Mesenchymal stem cell of Wharton's jelly (primary cell): ENCODE measurements around a stretch of chr1.

GRCh38 chr1:39105716-39106339 lies 79.7 kb downstream of the NDUFS5 start:
- CAGE, long polyA plus RNA = no peak

DNA sequence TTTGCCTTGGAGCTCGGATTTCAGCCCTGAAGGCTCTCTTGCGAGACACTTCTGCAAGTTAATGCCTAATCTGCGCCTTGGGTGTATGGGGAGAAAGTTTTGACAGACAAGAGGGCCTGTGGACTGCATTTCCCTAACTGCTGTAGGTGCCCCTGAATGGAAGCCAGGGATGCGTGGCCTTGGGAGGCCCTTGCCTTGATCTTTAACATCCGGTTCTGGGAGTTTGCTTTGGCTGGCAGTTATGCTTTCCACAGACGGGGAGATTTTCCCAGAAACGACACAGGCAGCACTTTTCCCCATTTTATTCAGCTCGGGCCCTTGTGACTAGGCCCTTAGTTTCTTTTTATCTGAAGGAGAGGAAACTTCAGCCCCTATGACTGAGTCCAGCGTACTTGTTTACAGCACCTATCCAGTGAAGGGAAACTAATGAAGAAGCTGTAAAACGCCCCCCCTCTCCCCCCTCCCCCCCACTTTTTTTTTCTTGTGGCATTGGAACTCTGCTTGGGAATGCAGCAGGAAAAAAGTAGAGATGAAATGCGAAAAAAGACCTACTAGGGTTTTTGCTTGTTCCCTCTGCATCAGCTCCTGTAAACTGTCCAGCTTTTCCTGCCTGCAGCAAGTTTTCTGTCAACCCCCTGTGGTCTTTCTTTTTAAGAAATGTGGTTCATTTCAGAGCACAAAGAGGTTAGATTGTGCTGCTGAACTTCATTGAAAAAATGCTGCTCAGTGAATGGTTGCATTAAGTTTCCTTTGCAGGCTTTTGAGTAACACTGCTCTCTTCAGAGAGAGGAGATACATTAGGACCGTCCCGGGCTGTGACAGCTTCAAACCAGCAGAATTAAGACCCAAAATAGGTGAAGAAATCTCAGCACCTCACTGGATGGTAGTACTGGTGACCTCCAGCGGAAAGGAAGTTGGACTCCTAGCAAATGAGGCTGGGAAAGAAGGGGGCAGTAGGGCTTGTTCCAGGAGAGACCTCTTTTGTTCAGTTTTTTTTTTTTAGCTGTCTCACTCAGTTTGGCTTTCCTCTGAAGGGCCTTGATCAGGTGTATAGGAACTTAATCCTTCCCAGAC lies 80.5 kb downstream of the NDUFS5 start:
- CAGE, long polyA plus RNA = no peak

DNA sequence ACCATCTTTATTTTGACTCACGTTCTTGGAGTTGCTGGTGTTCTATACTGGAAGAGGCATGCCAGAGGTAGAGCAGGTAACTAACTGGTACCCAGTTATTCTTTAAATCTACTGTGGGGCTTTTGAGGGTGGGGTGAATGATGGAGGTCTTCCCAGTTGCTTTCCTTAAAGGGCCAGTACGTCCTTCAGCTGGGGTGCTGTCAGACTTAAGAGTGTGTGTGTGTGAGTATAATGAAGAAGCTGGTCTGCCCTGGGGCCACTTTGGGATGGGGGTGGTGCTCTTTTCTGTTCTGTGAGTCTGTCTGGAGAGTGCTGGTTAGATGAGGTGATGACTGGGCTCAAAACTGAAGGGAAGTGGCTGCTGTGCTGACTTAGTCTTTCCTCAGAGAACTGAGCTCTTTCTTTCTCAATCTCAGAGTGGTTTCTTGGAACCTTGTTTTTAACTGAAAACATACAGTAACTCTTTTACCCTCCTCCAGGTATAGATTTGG lies 606 bp downstream of the MACF1 start:
- CAGE, long polyA plus RNA = no peak

- CAGE, long polyA plus RNA = no peak
Observed at GRCh38 chr1:39213938-39215009, 9.8 kb downstream of the MACF1 start.

DNA sequence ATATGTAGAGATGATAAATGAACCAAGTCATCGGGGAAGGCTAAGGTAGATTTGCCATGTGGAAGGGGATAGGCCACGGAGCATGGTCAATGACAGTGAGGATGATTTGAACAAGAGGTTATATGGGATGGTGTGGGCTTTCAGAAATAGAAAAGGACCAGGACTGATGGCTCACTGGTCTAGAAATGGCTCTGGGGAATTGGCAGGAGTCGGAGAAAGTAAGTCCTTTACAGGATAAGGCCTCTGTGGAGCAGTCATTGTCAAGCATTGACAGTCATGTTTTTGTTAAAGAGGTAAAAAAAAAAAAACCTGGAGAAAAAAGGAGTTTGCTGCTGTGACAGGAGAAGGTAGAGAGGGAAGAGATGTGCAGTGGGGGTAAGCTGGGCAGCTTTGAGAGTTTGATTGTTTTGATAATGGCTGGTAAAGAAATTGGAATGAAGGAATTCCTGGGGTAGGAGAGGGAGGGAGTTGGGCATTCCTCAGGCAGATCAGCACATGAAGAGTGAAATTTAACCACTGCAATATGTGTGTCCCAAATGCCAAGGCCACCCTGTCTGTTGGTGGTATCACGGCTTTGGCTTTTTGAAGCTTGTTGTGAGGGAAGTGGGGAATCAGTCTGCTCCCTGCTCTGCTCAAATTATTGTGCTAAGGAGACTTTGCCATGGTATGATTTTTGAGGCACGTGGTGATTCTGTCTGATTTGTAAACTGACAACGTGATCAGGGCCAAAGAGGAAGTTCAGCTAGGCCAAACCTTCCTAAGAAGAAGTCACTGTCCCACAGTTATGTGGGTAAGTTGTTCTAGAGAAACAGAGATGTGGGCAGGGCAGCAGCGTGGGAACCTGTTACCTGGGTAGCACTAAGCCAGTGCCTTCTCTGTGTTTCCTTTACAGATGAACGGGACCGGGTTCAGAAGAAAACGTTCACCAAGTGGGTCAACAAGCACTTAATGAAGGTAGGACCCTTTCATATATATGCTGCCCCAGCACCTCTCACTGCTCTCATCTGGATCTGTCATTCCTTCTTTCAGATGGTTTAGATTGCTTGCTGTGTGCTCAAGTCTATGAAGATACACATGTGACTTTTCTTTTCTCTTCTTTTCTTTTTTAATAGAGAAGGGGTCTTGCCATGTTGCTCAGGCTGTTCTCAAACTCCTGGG lies 26.2 kb downstream of the MACF1 start:
- CAGE, long polyA plus RNA = no peak

GRCh38 chr1:39350656-39351140 lies 140.7 kb upstream of the BMP8A start:
- CAGE, long polyA plus RNA = no peak

- CAGE, long polyA plus RNA = no peak
Observed at GRCh38 chr1:39367934-39368637, 123.3 kb upstream of the BMP8A start.

GRCh38 chr1:39393272-39393960 lies 98.0 kb upstream of the BMP8A start:
- CAGE, long polyA plus RNA = no peak

DNA sequence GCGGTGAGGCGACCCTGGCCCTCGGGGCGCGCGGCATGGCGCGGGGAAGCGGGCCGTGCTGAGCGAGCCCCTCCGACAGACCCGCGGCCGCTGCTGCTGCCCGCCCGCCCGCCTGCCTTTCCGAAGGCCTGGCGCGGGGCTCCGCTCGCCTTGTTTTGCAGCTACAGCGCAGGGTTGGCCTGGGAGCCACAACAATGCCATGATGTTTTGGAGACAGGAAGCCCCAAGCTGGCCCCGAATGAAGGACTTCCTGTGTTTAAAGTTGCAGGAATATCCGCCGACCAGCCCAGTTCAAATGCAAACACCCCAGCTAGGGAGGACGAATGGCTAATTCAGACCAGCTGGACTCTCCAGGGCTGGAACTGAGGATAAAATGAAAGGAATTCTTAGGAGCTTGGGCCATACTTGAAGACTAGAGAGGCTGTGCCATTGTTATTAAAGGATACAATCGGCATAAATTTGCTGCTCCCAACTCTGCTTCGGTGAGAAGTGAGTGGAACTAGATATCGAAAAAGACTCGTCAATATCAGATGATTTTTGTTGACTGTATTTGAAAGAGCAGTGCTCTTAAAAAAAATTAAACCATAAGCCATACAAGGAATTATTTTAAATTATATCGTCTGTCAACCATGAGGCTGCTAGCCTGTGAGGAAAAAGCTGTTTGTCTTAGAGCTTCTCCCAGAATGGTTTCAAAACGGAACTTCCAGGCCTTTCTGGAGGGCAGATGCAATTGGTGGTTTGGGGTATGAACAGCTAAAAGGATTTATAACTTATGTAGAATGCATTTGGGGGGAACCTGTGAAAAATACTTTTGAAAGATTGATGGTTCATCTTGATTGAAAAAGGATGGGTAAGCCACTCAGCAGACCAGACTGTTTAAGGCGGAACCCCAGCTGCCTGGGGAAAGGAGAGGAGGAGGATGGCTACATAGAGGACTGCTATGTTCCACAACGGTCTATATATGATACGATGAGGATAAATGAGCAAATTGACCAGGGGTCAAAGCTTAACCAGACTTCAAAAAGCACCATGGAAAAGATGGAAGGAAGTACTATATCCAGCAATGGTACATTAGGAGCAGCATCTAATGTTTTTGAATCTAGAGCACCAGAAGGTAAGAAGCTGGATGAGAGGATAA lies 81.6 kb upstream of the BMP8A start:
- CAGE, long polyA plus RNA = no peak

DNA sequence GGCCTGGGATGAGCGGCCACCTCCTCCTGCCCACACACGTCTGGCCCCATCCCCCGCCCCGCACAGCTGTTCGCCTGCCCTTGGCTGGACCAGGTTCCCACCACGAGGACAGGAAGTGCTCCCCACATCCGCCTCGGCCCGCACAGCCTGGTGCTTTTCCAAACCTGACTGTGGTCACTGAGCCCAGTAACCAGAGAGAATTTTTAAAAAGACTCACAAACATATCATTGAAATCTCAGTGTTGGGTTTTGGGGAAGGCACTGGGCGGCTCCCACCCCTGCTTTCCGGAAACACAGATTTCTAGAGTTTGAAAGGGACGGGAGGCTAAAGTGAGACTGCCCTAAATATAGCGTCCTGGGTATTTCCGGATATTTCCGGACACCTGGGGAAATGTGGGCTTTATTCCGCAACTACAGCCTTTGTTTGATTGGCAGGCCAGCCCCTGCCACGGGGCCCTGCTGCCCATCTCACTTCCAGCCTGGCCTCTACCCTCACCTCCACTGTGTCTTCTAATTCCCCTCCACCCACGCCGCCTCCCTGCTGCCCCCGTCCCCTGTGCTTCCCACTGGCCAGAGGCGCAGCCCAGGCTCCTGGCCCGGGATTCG lies 18.2 kb downstream of the BMP8A start:
- CAGE, long polyA plus RNA = no peak

GRCh38 chr1:39572132-39573079 lies 4.2 kb downstream of the PABPC4 start:
- CAGE, long polyA plus RNA = no peak

GRCh38 chr1:39671315-39671932 lies 483 bp downstream of the NT5C1A start:
- CAGE, long polyA plus RNA = no peak

- CAGE, long polyA plus RNA = no peak
Observed at GRCh38 chr1:39683676-39684447, 7.4 kb downstream of the HPCAL4 start.

DNA sequence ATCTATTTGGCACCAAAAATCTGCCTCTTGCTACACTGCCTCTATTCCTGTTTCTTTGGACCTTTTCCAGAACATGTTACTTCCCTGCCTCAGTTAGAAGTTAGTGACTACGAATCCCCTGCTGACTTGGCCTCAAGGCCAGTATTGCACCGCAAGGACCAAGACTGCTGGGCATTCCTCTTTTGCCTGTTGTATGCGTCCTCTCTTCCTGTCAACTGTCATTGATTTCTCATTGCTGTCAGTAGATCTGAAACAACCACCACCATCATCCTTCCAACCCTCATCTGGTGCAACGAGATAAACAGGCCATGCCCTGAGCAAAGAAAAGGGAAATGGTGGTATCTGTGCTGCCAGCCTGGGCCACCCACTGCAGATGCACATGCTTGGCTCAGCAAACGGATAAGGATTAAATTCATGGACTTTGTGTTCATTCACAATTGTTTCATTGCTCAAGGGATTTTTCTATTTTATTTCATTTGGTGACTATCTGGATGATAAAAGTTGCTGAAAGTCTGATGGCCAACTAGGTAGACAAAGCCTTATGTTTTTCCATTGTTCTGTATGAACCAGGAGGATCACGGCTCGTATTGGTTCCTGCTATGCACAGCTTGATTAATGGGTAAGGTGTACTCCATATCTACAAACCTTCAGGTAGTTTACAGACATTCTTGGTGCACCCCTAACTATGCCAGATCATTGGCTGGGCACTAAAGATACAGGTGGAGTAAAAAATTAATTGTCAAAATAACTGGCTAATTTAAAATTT lies 13.6 kb downstream of the OXCT2 start:
- CAGE, long polyA plus RNA = no peak

DNA sequence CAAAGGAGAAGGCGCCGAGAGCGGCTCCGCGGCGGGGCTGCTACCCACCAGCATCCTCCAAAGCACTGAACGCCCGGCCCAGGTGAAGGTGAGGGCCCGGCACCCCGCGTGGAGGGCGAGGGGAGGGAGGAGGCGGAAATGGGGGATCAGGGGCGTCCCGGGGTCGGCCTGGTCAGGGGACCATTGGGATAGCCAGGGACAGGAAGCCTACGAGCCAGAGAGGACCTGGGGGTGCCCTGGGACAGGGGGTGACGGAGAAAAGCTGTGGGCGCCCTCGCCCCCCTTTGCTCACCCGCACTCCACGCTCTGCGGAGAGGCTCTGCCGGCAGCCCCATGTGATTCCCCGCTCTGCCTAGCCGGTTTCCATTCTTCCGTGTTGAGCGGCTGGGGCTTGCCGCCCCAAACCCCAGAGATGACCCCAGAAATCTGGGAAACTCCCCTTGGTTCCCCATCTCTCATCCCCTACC lies 386 bp downstream of the MFSD2A start:
- CAGE, long polyA plus RNA = no peak

GRCh38 chr1:40059907-40060405 lies 19.4 kb downstream of the CAP1 start:
- CAGE, long polyA plus RNA = no peak

DNA sequence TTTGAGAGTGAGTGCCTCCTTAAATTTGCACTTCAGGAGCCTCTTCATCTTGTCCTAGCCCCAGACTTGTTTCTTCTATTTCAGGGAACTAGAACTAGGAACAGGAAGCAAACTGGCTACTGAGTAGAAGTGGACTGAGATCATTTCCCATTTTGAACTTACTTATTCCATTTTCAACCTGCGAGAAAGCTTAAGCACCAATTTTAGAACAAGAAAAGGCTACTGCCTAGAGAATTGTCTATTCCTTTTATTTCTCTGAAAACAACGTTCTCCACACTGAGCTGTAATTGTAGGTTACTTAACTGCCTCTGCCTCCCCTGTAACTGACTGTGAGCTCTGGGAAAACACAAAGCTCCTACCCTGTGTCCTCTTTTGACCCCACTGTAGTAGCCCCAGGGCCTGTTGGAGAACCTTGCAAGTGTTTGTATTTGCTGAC lies 2.5 kb downstream of the PPT1 start:
- CAGE, long polyA plus RNA = no peak

DNA sequence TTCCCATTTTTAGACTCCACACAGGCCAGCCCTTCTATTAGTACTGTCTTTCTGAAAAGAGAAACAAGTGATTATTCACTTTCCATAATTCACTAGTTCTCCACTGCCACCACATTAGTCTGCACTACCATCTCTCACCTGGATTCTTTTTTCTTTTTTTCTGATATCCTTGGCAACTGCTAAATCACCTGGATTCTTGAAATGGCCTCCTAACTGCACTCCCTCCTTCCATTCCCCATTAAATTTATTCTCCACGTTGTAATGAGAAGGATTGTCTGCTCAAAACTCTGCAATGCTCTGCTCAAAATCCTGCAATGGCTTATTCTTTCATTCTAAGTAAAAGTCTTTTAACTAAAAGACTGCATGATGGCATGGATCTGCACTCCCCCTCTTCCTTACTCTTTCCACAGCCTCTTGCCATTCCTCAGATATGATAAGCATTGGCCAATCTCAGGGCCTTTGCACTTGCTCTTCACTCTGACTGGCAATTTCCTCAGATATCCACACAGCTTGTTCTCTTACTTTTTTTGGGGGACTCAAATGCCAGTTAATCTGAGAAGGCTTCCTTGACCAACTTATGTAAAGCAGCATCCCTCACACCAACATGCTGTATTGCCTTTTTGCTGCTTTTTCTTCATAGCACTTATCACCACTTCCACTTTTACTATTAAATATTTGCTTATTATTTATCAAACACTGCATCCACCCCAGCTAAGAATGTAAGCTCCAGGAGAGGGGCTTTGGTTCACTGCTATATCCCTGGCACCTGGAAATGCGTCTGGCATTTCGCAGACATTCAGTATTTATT lies 2.9 kb upstream of the ZMPSTE24 start:
- CAGE, long polyA plus RNA = no peak

- CAGE, long polyA plus RNA = no peak
Observed at GRCh38 chr1:40344370-40345061, 27.4 kb upstream of the COL9A2 start.

- CAGE, long polyA plus RNA = no peak
Observed at GRCh38 chr1:40352159-40352511, 21.4 kb upstream of the SMAP2 start.